GM23338 (cell line): ENCODE measurements around the gene CNOT10.

- PRO-cap: no peak
- RAMPAGE, long total RNA: no peak
Observed at GRCh38 chr3:32010010-32010462, 28.5 kb downstream of the ZNF860 start.

DNA sequence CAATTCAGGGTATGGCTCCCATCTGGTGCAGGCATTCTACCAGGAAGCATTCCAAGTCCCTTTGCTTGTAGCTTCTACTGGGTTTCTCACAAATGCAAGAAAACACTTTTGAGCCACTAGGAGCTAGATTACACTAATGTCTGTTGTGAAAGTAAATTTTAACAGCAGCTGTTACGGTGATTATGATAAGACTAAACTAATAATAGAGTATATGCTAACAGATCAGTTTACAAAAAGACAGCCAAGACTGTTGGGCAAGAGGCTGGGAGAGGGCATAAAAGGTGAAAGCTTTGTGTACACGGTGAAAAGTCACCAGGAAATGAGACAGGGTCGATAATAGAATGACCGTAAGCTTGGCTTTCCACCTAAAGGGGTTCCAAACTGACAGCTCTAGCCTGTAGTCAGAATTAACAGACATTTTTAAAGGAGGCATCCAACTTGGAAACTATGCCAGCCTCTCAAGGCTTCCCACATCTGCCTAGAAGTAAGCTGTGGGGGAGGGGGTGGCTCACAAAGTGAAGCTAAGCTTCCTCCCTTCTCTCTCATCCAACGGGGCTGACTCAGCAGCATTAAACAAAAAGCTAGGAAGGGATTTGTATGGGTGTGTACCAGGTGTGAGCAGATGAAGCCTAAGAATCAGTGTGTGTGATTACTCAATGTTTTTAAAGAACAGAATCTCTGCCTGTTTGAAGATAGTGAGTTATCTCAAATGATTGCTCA lies 61.1 kb upstream of the GPD1L start:
- PRO-cap: bidirectional peak, plus-strand start at position 2 of the sequence, minus-strand start outside the sequence; bidirectional peak, plus-strand start at position 566 of the sequence, minus-strand start at position 486 of the sequence
- RAMPAGE, long total RNA: no peak

DNA sequence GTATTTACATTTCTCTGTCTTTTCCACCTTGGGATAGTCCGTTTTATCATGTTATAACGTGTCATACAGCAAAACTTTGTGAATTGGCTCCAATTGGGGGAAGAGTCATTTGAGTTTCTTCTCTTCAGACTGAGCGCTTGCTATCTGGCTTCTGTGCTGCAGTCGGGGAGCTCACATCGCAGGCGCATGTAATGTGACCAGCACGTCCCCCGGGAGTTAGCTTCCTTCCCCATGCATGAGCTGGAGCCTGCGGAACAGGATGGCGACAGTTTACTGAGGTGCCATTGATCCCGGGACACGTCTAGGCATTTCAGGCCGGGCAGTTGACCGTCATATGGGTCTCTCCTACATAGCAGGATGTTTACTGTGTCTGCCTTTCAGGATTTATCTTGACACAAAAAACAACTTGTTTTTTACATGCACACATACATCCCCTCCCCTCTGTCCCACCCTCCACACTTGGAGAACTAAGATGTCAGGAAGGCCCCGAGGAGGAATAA lies 44.8 kb downstream of the CMTM8 start:
- PRO-cap: no peak
- RAMPAGE, long total RNA: no peak

GRCh38 chr3:32399470-32399940 lies 7.9 kb downstream of the CMTM7 start:
- PRO-cap: no peak
- RAMPAGE, long total RNA: no peak

GRCh38 chr3:32684616-32685996 lies at the start of gene CNOT10:
Gene CNOT10, plus strand, starts transcription at chr3:32685188.
- PRO-cap: bidirectional peak, plus-strand start at chr3:32685364, minus-strand start at chr3:32685055; bidirectional peak, plus-strand start at chr3:32685610, minus-strand start at chr3:32685665; unidirectional peak, minus-strand start at chr3:32685916
- RAMPAGE, long total RNA: start-site peak on the plus strand at chr3:32685188-32685378, 1,147 and 155 reads in 2 replicates

GRCh38 chr3:32780378-32781197 lies 37.2 kb upstream of the TRIM71 start:
- PRO-cap: bidirectional peak, plus-strand start at chr3:32781030, minus-strand start at chr3:32780754
- RAMPAGE, long total RNA: no peak

DNA sequence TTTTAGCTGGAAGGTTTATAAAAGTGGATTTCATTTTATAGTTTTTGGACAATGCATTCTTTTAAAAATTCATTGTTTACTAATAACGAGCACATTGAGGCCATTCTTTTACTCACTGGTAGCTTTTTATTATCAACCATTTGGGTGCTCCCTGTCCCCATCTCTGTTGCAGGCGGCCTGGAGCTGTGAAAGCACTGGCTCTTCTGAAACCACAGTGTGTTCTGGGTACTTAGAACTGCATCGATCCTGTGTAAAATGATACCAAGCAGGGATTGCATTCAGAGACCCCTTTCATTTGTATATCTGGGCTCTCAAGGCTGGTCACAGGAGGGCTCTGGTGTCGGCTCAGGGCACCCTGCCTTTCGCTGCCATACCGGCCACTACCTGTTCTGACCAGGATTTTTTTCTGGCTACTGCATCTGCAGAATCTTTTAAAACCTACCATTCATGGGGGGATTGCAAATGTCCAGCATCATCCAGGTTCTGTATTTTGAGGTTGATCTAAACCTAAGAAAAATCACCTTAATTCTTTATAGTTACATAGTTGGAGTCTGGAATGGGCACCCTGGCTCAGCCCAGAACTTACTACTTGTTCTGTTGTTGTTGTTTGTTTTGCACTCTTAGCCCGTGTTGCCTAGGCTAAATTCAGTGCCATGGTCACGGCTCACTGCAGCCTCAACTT lies 52.6 kb downstream of the TRIM71 start:
- PRO-cap: bidirectional peak, plus-strand start at position 444 of the sequence, minus-strand start at position 257 of the sequence
- RAMPAGE, long total RNA: no peak

DNA sequence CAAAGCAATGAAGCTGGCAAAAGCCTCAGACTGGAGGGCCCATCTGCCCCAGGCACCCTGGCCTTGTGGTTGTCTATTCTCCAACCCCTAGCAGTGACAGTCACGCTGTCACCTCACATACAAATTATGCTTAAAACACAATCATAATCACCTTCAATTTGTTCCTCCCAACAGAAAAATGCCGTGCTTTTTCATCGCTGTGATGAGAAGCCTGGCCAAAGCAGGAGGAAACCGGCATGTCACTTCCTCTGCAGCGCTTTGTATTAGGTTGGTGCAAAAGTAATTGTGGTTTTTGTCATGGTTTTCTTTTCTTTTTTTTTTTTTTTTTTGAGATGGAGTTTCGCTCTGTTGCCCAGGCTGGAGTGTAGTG lies 41.8 kb downstream of the GLB1 start:
- PRO-cap: no peak
- RAMPAGE, long total RNA: no peak

DNA sequence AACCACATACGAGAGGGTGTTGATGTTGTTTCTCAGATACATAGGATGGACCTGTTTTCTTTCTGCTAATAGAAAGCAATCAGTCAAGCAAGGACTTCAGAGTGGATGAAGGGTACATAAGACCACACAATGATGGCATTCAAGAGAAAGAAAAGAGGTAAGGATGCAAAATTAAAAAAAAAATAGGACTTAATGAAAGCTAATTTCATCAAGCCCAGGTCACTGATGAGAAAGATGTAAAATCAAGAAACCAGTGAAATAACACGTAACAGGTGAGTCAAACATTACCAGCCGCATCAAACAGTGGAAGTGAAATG lies 6.2 kb downstream of the GLB1 start:
- PRO-cap: no peak
- RAMPAGE, long total RNA: no peak

GRCh38 chr3:33093175-33094004 lies 3.6 kb downstream of the GLB1 start:
- PRO-cap: no peak
- RAMPAGE, long total RNA: no peak

DNA sequence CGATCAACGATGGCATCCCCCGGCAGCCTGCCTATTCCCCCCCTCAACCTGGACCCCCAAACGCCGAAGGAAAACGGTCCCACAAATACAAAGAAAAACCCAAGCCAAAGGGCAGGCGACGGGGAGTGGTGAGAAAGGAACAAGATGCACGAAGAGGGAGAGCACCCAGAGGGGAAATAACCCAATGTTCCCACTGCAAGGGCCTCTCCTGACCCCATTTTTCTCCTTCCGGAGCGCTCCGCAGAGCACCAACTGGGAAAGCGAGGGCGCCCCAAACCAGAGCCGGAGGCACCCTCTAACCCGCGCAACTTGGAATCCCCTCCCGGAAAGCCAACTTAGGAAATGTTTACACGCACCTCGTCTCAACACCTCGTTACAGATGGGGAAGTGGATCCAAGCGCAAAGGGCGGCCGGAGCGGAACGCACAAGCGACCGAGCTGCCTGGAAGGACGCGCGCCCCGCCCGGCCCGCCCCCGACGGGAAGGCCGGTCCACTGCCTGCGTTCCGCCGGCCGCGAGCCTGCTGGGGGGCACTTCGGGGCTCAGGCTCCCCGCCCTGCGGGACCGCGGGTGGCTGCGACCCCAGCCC lies 489 bp downstream of the GLB1 start:
- PRO-cap: bidirectional peak, plus-strand start at position 376 of the sequence, minus-strand start at position 254 of the sequence; bidirectional peak, plus-strand start at position 425 of the sequence, minus-strand start at position 439 of the sequence
- RAMPAGE, long total RNA: no peak

- PRO-cap: no peak
- RAMPAGE, long total RNA: no peak
Observed at GRCh38 chr3:33594714-33595429, 123.2 kb downstream of the CLASP2 start.

GRCh38 chr3:34008203-34008718 lies 209.8 kb downstream of the PDCD6IP start:
- PRO-cap: no peak
- RAMPAGE, long total RNA: no peak

GRCh38 chr3:34184395-34184866 lies 386.0 kb downstream of the PDCD6IP start:
- PRO-cap: no peak
- RAMPAGE, long total RNA: no peak

GRCh38 chr3:36733274-36733751 lies 31.0 kb downstream of the DCLK3 start:
- PRO-cap: no peak
- RAMPAGE, long total RNA: no peak

DNA sequence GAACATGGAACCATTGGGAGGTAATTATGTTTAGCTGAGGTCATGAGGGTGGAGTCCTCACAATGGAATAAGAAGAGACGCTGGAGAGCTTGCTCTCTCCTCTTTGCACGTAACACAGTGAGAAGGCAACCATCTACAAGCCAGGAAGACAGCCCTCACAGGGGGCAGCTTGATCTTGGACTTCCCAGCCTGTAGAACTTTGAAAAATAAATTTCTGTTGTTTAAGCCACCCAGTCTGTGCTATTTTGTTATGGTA lies 39.6 kb downstream of the TRANK1 start:
- PRO-cap: no peak
- RAMPAGE, long total RNA: no peak

GRCh38 chr3:36943771-36944582 lies 877 bp downstream of the TRANK1 start:
- PRO-cap: bidirectional peak, plus-strand start at chr3:36944263, minus-strand start at chr3:36944189; bidirectional peak, plus-strand start at chr3:36944494, minus-strand start at chr3:36944387
- RAMPAGE, long total RNA: no peak

GRCh38 chr3:36991659-36992595 lies 1.0 kb downstream of the EPM2AIP1 start:
- PRO-cap: bidirectional peak, plus-strand start at chr3:36992319, minus-strand start at chr3:36992427
- RAMPAGE, long total RNA: no peak

GRCh38 chr3:37054370-37054937 lies 61.1 kb downstream of the MLH1 start:
- PRO-cap: no peak
- RAMPAGE, long total RNA: no peak

- PRO-cap: no peak
- RAMPAGE, long total RNA: no peak
Observed at GRCh38 chr3:37127329-37127815, 47.0 kb downstream of the LRRFIP2 start.